Pulmonary artery (tissue), 1 donor: ENCODE results near the gene B3GNT6.

- PRO-cap = no peak
Measured at GRCh38 chr11:76642168-76642743, 28.3 kb downstream of the LRRC32 start.

DNA sequence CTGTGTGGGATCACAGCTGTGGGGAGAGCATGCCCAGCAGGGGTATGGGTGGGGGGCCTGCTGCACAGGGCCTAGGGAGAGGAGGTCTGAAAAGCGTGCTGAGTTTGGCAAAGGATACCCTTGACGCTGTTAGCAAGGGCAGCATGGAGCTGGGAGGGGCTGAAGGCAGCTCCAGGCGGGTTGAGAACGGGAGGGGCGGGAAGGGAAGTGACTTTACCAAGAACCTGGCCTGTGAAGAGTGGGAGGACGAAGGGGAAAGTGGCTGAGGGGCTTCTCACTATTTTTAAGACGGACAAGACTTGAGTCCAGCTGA is 13.8 kb downstream of the LRRC32 start:
- PRO-cap = no peak

DNA sequence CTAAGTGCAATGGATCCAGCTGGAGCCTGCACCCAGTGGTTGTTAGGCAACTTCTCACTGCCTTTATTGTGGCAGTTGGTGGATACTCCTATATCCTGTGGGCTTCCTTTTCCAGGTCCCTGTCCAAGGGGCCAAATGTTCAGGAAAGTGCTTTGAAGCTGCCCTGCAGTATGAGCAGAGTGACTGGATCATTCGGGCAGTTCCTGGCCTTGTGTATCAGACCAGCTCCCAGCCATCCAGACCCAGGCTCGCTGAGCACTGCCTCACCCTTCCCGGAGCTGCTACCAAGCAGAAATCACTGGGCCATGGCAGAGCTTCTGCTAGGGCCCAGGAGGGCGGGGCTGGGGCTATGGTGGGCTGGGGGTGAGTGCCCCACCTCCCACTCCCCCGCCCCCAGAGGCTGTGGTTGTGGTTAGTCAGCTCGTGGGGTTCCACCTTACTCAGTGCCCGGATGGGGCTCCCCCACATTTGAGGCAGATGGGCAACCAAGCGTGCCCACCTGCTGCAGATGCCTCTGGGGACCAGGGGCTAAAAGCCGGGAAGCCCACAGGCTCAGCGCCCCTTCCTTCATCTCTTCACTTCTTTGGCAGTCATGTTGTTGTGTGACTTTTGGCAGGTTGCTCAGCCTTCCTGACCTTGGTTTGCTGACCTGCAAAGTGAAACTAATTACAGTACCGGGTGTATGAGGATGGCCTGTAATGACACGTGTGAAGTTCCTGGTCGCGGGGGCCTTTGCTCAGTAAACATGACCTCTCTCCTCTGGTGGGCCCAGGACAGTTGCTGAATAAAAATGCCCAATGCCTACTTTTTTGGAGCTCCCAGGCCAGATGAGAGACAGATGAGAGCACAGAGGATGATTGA is 2.1 kb upstream of the LRRC32 start:
- PRO-cap = no peak

GRCh38 chr11:76766960-76767662 is 16.0 kb upstream of the TSKU start:
- PRO-cap = no peak

GRCh38 chr11:76773888-76774483 is 9.2 kb upstream of the TSKU start:
- PRO-cap = no peak

DNA sequence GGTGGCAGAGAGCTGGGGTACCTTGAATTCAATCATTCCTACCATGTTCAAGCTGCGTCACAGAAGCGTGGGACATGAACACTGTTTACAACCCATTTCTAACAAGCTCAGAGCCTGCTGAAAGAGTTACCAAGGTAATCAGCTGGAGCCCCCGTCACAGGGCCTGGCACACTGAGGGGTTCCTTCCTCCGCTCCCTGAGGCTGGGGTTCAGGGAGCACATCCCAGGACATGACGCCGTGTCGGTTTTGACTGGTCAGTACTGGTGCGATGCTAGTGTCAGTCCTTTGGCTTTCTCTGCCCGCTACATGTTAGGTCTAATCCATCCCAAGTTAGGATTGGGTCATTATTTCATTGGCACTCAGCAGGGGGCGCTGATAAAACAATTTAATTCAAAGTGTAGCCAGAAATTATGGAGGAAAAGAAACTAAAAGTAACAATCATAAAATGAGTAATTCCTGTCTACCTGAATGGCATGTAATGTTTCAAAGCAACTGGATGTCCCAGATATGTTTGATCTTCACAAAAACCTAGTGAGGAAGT is 27.0 kb downstream of the TSKU start:
- PRO-cap = no peak

- PRO-cap = no peak
Measured at GRCh38 chr11:76823290-76824018, 37.3 kb upstream of the ACER3 start.

GRCh38 chr11:76938407-76939053 is 77.8 kb downstream of the ACER3 start:
- PRO-cap = no peak

DNA sequence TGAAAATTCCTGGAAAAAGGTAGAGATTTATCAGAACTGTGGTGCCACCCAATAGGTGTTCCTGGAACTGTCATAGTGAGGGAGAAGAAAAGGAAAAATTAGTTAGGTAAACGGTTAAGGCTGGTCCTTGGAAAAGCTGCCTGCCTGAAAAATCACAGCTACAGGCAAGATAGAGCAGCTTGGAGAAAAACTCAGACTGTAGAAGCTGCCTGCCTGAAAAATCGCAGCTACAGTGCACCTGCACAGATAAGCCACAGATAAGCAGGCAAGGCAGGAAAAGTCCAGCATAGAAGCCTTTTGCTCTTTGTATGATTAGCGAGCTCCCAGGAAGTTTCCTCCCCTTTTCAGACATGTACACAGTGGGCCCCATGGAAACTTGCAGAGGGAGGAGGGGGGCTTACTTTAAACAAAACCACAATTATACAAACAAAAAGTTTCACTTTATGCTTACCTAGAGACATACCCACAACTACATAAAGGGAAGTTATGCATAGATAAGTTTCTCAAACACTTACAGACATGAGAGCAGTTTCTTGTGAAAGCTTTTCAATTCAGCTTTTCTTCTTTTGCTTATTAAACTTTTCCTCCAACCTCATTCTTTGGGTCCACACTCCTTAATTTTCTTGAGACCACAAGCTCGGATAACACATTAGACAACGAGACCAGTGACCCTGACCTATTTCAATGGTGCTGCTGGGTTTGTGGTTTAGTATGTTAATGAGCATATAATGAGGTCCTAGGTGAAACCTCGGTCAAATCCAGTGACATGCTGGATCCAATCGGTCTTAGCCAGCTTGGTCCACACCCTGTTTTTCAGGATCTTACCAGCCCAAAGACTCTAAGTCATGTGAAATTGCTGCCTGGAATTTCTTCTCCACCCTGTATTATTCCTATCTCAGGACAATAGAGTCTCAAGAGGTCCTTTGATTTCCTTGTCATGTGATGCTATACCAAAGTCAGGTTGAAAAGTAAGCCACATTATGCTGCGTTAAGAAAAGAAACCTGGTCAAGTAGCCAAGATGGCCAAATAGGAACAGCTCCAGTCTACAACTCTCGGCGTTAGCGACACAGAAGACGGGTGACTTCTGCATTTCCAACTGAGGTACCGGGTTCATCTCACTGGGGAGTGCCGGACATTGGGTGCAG is 71.0 kb upstream of the B3GNT6 start:
- PRO-cap = no peak

- PRO-cap = no peak
Measured at GRCh38 chr11:77034130-77034535, at the start of gene B3GNT6. Gene B3GNT6, plus strand, starts transcription at chr11:77034398.

- PRO-cap = no peak
Measured at GRCh38 chr11:77090386-77090738, 12.3 kb upstream of the OMP start.

DNA sequence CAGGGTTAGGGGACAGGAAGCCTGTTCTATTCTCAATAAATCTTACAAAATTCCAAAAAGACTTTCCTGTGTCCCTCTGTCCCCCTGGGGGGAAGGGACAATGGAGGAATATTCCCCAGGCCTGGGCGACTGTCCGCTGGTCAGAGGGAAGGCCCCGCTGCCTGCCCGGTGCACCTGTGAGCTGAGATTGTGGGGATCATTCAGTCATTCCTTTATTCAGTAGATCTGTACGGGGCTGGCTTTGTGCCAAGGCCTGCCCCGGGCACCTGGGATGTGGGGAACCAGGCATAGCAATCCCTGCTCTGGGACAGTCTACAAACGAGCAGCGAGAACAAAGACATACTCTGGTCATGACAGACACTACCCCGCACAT is 2.0 kb upstream of the MYO7A start:
- PRO-cap = no peak

GRCh38 chr11:77172513-77172895 is 44.5 kb downstream of the MYO7A start:
- PRO-cap = no peak

GRCh38 chr11:77252815-77253290 is 48.6 kb downstream of the GDPD4 start:
- PRO-cap = no peak

DNA sequence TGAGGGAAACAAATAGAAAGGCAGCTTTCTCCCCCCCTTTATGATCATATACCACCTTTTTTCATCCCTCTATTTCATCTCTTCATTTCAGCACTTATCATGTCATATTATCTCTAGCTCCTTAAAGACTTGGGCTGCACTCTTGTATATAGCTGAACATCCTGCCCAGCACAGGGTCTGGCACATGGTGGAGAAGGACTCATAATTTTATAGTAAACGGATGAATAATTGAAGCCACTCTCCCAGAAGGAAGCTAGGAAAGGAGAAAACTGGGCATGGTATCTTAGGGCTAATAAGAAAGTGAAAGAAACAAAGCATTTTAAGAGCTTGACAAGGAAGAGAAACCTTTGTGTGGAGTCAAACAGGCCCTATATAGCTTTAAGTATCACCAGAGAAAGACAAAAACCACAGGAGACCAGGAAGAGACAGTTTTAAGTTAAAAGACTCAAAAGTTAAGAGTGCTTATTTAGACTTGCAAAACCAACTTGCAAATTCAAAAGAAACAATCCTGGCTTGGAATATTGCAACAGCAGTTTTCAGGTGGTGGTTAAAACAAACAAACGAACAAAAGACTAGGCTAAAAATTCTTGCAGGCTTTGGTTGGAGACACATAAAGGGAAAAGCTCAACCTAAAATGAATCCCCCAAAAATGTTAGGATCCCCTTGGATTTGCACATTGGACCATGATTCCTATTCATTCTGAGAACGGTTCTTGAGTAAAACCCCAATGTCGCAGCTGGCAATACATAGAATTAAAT is 3.4 kb downstream of the PAK1 start:
- PRO-cap = no peak

DNA sequence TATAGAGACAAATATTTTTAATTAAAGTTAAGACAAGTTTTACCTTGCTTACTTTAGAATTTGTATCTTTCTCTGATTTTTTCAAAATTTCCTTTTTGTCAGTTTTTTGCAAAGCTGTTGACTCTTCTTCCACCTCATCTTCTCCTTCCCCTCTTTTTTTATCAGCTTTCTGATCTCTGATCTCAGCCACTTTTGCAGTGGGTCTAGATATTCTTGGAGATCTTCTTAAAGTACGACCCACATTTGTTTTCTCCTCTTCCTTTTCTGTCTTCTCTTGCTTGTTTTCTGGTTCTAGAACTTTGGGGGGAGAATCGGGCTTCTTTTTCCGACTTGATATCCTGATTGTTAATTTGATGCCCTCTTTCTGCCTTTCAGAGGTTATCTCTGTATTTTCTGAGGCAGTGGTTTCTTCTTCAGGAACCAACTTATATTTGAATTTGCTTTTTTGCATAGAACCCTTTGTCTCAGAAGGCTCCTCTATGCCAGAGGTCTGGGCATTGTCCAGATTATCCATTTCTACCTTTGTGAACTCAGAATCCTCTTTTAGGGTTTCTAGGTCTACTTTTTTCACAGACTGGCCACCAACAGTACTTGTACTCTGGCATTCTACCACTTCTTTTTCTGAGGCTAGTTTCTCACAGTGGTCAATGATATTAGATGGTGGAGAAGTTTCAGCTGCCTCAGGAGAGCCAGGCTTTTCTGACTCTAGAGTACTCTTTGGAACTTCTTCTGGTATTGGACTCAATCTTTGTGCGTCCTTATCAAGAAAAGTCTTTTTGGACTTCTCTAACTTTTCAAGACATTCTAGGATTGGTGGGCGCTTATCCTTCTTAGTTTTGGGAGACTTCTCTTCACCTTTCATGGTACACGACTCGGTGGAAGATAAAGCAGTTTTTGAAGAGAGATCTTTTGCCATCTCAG is 63.3 kb upstream of the CLNS1A start:
- PRO-cap = no peak

DNA sequence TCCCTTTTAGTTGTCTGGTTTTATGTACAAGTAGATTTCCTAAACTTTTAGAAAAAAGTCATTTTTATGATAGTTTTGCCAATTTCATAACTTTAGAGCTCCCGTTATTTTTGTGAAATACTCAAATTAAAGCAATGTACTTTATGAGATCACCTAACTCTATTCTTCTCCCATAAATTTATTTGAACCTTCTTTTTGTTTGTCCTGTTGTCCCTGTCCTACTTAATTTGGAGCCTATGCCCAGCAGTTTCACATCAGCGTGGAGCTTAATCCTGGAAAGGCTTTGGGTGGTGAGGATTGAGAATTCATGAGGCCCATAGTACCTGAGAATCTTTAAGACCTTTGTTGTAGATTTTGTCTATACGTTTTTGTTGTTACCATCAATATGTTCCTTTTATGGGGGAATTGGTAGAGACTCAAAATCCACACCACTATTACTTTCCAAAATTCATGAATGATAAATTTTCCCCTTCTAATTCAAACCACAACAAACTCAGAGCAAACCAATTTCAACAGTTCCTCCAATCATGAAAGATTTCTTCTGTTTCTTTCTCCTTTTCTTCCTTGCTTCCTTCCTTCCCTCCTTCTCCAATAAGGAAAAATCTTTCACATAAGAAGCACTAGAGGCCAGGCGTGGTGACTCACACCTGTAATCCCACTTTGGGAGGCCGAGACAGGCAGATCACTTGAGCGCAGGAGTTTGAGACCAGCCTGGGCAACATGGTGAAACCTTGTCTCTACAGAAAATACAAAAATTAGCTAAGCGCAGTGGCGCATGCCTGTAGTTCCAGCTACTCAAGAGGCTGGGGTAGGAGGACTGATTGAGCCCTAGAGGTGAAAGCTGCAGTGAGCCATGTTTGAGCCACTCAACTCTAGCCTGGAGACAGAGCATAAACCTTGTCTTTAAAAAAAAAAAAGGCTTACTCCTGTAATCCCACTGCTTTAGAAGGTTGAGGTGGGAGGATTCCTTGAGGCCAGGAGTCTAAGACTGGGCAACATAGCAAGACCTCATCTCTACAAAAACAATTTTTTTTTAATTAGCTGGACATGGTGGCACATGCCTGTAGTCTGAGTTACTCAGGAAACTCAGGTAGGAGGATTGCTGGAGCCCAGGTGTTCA is 76.7 kb upstream of the CLNS1A start:
- PRO-cap = no peak

GRCh38 chr11:77819052-77819785 is 1.3 kb downstream of the RSF1 start:
- PRO-cap = unidirectional peak, plus-strand start at chr11:77819673

GRCh38 chr11:77918612-77919059 is 75.8 kb downstream of the INTS4 start:
- PRO-cap = no peak

- PRO-cap = no peak
Measured at GRCh38 chr11:78078853-78079526, 672 bp downstream of the NDUFC2 start.